Lower leg skin (tissue), 2 donors: ENCODE measurements around a stretch of chr11.

DNA sequence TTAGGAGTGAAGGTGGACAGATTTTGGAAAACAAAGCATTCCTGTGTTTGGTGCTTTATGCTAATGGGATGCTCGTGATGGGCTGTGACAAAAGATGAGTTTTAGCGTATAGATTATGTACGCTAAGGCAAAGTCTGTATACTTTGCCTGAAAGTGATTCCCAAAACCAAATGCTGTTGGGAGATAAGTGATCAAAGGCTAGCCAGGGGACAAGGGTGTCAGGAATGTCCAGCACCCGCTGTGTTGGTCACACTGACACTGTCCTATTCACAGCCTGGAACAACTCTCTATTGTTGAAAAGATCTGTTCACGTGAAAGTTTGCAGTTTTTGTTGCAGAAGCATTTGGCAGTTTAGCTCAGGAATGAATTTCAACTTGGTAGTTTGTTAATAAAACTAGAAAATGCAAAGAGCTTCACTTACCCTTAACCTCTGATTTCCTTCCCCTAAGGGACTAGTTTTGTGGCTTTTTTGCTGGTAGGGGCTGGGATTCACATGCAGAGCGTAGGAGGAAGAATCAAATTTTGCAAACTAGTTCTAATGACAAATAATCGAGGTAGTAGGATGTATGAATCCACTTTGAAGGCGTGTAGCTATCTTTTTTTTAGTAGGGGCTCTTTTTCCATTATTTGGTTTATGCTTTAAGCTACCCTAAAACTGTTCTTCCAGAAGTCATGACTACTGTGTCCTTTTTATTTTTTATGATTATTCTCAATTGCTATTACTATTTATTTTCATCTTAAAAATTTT lies 1.7 kb downstream of the JAM3 start:
- PRO-cap, result no peak
- RAMPAGE, long total RNA, 2 experiments, result no peak in any of the 2 experiments

- PRO-cap, result unidirectional peak, minus-strand start at chr11:134225461
- RAMPAGE, long total RNA, 2 experiments, result start-site peak on the minus strand in 1 of 2 experiments, at chr11:134225427-134225494 at its widest, 9 reads per replicate
These were observed 977 bp downstream of the VPS26B start for GRCh38 chr11:134225315-134225981.

GRCh38 chr11:134272829-134273343 lies 3.3 kb upstream of the GLB1L3 start:
- PRO-cap, result no peak
- RAMPAGE, long total RNA, 2 experiments, result no peak in any of the 2 experiments

GRCh38 chr11:134398028-134398300 lies 14.1 kb downstream of the B3GAT1 start:
- PRO-cap, result no peak
- RAMPAGE, long total RNA, 2 experiments, result no peak in any of the 2 experiments

DNA sequence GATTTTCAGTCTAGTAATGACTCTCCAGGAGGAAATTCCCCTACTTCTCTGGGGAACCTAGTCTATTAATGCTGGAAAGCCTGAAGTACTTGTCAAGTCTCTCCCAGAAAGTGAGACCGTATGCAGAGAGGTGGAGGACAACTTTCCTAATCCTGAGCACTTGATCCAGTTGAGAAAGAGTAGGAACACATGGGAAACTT lies 588.1 kb upstream of the B3GAT1 start:
- PRO-cap, result no peak
- RAMPAGE, long total RNA, 2 experiments, result no peak in any of the 2 experiments